ENCODE measurements around a stretch of chr18.

DNA sequence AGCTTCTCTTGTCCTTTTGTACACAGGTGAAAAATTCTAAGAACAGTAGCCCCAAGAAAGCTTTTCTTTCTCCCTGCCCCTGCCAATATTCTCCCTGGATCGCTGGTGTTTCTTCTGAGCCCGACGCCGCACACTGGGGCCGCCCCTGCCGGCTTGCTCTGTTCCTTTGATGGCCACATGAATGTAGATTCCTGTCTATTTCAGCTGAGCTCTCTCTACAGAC lies 106.8 kb upstream of the PTPRM start:
- PRO-cap: no peak

- PRO-cap: no peak
These were observed 8.6 kb downstream of the PTPRM start for GRCh38 chr18:7575707-7576062.

GRCh38 chr18:7601146-7601580 lies 34.0 kb downstream of the PTPRM start:
- PRO-cap: no peak

- PRO-cap: no peak
These were observed 121.1 kb downstream of the PTPRM start for GRCh38 chr18:7688080-7688752.

- PRO-cap: unidirectional peak, plus-strand start at chr18:7879187
These were observed 311.8 kb downstream of the PTPRM start for GRCh38 chr18:7878714-7879427.

- PRO-cap: no peak
These were observed 359.3 kb downstream of the PTPRM start for GRCh38 chr18:7926382-7926849.

- PRO-cap: no peak
These were observed 502.5 kb downstream of the PTPRM start for GRCh38 chr18:8069475-8070215.

DNA sequence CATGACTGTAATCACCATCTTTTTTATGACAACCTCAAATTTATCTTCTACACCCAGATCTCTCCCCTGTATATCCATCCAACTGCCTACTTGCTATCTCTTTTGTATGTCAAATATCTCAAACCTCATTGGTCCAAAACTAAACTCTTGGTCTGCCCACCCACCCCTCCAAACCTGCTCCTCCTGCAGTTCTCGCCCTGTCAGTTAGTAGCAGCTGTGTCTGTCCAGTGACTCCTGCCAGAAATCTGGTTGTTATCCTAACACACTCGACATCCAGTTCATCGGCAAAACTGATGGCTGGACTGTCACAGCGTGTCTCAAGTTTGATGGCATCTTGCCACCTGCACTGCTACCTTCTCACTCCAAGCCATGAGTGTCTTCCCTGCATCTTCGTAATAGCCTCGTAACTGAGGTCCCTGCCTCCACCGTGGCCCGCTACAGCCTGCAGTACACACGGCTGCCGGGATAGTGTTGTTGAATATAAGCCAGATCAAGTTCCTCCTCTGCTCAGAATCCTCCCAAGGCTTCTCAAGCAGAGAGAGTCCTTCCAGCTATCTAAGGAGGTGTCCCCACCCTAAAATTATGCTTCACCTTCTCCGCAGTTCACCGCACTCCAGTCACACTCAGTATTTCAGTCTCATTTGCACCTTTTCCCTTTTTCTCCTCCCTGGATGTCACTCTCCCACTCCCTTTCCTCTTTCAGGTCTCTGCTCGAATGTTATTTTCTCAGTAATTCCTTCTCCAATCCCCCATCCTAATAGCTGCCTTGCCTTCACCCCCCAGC lies 470.0 kb upstream of the RAB12 start:
- PRO-cap: no peak

- PRO-cap: no peak
These were observed 436.3 kb upstream of the RAB12 start for GRCh38 chr18:8172803-8173556.

GRCh38 chr18:8610980-8611908 lies 2.0 kb downstream of the RAB12 start:
- PRO-cap: no peak

DNA sequence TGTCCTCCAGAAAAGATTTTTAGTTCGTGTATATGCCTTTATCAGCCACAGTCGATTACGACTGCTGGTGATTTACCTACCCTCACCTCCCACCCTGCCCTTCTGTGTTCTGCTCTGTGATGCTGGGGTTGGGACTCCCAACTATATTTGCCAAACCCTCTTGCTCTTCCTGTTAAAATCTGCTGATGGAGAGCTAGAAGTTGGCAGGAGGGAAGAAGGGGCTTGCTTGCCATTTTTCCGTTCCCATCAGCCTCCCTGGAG lies 30.7 kb downstream of the RAB12 start:
- PRO-cap: no peak

GRCh38 chr18:8709379-8710119 lies 4.2 kb downstream of the MTCL1 start:
- PRO-cap: no peak

- PRO-cap: no peak
These were observed 60.7 kb downstream of the MTCL1 start for GRCh38 chr18:8766128-8766423.

- PRO-cap: no peak
These were observed 150.9 kb upstream of the NDUFV2 start for GRCh38 chr18:8951609-8952020.

DNA sequence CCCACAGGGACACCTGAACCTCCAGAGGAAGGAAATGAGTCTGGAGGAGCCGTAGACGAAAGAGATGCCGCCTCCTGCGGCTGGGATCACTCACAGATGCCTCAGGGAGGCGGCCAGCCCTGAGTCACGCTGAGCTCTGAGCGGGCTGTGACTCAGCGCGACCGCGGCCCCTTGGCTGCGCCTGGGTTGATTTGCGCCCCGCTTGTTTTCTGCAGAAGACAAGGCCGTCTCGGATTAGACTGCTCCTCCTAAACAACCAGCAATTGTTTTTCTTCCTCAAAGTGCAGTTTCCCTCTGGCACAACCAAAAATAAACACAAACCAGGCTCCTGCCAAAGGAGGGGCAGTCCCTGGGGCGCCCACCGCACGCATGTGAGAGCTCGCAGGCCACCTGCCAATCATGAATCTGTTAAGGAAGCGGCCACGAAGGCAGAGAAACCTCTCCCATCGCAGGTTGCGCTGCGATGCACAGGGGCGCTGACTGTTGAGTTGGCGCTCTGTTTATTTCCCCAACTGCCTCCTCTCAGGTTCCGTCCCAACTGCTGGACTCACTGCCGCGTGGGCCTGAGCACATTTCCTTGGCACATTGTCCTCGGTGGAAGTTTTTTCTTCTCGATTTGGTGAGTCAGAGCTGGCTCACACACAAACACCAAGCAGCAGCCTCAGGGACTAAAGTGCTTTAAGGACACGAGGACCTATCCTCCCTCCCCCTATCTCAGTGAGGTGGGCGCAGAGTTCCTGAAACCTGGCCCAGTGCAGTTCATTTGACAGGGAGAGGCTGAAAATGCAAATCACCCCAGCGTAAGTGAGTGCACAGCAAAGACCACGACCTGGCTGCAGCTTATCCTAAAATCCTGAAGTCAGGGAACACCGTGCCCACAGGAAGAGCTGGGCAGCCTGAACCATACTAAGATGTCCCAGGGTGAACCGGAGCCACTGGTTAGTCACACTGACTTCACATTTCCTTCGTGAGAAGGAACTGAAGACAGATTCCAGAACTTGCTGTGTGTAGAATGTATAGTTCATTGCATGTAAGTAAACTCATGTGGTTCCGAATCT lies 85.0 kb upstream of the NDUFV2 start:
- PRO-cap: bidirectional peak, plus-strand start at position 214 of the sequence, minus-strand start at position 98 of the sequence; unidirectional peak, minus-strand start at position 540 of the sequence

- PRO-cap: no peak
These were observed 28.9 kb upstream of the NDUFV2 start for GRCh38 chr18:9073398-9074265.

DNA sequence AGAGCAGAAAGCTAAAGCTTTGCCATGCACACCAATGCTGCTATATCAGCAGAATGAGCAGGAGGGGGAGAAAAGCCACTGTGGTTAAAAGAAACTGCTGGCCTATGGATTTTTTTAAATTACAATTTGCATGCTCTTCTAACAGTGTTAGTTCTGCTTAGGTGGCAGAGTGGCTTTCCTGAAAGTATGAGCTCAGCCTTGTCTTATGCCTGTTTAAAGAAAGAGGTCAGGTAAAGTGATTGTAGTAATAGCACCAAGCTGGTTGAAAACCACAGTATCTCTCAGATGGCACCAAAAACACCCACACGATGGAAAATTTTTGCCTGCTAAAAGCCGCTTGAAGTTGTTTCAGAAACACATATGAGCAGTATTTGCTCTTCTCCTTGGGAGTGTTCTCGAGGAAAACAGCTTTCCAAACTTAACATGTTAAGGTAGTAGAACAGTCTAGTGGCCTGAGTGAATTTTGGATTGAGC lies 19.7 kb upstream of the NDUFV2 start:
- PRO-cap: no peak

GRCh38 chr18:9104364-9105098 lies 2.0 kb downstream of the NDUFV2 start:
- PRO-cap: no peak

DNA sequence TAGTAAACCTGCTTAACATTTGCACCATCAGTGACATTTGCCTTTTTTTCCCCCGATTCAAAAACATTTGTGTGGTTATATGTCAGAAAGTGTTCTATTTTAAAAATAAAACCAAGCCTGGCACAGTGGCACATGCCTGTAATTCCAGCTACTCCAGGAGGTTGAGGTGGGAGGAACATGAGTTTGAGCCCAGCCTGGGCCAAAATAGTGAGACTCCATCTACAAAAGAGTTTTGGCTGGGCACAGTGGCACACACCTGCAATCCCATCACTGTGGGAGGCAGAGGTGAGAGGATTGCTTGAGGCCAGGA lies 9.5 kb downstream of the ANKRD12 start:
- PRO-cap: no peak

GRCh38 chr18:9157818-9158122 lies 21.2 kb downstream of the ANKRD12 start:
- PRO-cap: no peak

Measured in penis (tissue), 1 donor.